Neural progenitor cell (in vitro differentiated cells): Measurements from ENCODE around the genes FGF22 and ELANE.

- RAMPAGE, long total RNA, result no peak
Observed at GRCh38 chr19:70743-71201, 36.1 kb upstream of the OR4F17 start.

- RAMPAGE, long total RNA, result no peak
Observed at GRCh38 chr19:308496-308980, 17.3 kb upstream of the PLPP2 start.

DNA sequence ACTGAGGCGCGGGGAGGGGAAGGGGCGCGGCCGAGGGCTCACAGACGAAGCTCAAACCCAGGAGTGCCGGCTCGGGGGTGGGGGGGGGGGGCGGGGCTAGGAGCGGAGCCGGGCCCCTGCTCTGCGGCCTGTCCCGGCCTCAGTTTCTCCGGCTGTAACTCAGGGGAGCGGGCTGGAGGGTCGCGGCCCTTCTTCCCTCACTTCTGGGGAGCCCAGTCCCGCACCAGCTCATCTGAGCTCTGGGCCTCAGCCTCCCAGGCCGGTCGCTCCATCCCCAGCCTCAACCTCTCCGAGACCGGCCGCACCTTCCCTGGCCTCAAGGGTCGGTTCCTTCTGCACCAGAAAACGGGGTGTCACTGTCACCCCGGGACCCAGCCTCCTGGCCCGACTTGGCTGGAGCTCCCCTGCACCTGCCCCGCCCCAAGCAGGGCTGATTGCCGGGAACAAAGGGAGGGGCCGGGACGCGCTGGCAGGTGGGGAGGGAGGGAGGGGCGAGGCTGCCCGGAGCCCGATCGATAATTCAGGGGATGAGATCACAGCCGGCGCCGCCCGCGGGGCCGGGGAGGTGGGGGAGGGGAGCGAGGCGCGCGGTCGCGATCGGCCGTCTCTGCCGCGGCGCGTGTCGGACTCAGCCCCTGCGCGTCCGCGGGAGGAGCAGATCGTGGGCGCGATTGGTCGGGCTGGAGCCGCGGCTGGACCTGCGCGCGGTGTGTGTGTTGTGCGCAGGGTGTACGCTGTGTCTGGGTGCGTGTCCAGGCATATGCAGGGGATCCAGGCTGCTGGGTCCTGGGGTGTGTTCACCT is 876 bp upstream of the SHC2 start:
- RAMPAGE, long total RNA, result no peak

DNA sequence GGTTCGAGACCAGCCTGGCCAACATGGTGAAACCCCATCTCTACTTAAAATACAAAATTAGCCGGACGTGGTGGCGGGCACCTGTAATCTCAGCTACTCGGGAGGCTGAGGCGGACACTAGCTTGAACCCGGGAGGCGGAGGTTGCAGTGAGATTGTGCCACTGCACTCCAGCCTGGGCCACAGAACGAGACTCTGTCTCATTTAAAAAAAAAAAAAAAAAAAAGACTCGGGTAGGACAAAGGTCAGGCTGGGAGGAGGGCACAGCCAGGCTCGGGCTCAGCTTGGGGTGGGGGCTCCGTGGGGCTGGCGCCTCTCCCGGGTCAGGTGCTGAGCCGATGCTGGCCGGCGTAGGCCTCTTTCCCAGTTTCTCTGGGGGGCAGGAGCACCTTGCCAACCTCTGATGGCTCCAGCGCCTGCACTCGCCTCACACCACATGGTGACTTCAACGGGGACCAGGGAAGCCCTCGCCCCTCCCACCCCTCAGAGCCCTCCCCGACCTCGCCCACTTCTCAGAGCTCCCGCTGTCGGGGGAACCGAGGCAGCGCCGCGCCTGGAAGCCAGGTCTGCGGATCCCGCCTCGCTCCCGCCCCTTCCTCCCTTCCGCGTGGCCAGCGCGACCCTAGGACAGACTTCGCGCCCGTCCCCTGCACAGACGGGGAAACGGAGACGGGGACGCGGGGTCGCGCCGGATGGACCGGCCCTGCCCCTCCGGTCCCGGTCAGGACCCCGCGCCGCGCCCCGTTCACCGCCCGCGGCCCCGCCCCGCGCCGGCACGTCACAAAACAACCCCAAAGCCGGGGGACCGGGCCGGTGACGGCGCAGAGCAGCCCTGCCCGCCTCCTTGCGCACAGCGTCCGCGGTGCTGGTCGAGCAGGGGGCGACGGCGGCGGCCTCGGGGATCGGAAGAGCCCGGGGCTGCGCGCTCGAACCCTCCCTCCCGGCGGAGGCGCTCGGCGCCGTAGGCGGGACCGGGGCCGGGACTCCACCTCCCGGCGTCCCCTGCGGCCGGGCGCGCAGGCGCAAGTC is 626 bp upstream of the CDC34 start:
- RAMPAGE, long total RNA, result no peak

GRCh38 chr19:590290-590694 is 611 bp downstream of the HCN2 start:
- RAMPAGE, long total RNA, result no peak

GRCh38 chr19:617052-617410 is 16.3 kb downstream of the POLRMT start:
- RAMPAGE, long total RNA, result no peak

- RAMPAGE, long total RNA, result no peak
Observed at GRCh38 chr19:639401-640237, at the start of gene FGF22. TSS of gene FGF22 (plus strand) at chr19:639879.

DNA sequence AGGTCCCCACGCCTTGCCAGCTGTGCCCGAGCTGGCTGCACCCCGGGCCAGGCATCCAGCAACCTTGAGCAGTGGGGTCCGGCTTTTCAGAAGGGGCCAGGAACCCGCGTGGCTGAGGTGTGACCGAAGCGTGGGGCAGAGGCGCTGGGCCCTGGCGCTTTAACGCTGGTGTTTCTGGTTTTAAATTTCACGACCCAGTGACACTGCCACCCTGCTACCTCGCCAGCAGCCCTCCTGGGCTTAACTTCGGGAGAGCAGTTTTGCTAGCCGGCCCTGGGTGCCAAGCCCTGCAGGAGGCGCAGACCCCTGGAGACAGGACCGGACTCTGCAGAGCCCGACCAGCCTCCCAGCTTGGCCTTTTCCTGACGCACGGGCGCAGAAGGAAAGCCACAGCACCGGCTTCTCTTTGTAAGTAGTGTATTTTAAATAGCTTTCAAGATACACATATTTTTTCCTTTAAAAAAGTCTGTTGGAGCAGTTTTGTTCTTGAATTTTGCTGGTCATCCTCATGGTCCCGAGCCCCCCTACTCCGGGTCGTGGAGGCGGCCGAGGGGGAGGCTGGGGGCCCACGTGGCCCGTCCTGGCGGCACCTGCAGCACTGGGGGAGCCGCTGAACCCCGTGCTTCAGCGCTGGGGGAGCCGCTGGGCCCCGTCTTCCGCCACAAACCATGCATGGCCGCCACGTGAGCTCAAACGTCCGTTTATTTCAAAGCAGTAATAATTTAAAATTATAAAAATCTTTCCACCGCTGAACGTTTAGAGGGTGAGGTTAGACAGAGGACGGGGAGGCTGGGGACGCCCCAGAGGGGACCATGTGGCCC is 7.7 kb downstream of the FGF22 start:
- RAMPAGE, long total RNA, result no peak

DNA sequence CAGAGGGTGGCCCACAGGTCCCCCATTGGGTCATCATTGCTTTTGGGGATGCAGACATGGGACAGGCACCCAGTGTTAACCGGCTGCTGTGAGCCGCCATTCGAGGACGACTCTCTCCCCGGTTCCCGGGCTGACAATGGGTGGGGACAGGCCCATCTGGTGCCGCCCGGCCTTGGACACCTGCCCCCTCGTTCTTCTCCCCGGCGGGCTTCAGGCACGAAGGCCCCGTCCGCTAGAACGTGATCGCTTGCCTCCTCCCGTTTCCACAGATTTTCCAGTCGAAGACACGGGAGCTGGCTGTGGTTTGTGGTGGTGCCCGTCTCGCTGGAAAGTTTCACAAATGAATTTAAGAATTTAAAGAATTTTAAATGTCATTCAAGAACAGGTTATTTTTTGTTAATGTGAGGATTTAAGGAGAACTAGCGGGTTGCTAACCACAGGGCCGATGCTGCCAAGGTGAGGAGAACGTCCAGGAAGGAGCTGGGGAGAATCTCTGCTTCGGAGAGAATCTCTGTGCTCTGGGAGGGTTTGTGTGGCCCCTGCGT is 2.1 kb downstream of the PALM start:
- RAMPAGE, long total RNA, result no peak

DNA sequence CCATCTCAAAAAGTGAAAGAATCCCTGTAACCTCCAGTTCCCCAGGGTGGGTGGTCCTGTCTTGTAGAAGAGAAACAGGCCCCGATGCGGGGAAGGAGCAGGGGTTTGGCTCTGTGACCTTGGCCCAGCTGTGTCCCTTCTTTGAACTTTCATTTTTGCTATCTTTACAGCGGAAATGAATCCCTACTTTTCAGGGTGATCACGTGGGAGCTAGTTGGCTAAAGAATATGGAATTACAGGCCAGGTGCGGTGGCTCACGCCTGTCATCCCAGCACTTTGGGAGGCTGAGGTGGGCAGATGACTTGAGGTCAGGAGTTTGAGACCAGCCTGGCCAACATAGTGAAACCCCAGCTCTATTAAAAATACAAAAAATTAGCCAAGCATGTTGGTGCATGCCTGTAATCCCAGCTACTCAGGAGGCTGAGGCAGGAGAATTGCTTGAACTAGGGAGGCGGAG is 5.7 kb upstream of the MISP start:
- RAMPAGE, long total RNA, result no peak

- RAMPAGE, long total RNA, result no peak
Observed at GRCh38 chr19:781802-783082, 15.0 kb upstream of the PTBP1 start.

DNA sequence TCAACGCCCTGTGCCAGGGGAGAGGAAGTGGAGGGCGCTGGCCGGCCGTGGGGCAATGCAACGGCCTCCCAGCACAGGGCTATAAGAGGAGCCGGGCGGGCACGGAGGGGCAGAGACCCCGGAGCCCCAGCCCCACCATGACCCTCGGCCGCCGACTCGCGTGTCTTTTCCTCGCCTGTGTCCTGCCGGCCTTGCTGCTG is at the start of gene ELANE:
Gene ELANE (plus strand): TSS at position 112 of the 200 bp plus-strand sequence.
- RAMPAGE, long total RNA, result no peak

DNA sequence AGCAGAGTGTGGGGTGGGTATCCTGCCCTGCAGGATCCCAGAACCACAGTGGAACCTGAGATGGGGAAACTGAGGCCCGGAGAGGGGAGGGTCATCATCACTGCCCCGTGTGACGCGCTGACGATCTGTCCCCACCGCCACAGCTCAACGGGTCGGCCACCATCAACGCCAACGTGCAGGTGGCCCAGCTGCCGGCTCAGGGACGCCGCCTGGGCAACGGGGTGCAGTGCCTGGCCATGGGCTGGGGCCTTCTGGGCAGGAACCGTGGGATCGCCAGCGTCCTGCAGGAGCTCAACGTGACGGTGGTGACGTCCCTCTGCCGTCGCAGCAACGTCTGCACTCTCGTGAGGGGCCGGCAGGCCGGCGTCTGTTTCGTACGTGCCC is 3.3 kb downstream of the ELANE start:
- RAMPAGE, long total RNA, result no peak

DNA sequence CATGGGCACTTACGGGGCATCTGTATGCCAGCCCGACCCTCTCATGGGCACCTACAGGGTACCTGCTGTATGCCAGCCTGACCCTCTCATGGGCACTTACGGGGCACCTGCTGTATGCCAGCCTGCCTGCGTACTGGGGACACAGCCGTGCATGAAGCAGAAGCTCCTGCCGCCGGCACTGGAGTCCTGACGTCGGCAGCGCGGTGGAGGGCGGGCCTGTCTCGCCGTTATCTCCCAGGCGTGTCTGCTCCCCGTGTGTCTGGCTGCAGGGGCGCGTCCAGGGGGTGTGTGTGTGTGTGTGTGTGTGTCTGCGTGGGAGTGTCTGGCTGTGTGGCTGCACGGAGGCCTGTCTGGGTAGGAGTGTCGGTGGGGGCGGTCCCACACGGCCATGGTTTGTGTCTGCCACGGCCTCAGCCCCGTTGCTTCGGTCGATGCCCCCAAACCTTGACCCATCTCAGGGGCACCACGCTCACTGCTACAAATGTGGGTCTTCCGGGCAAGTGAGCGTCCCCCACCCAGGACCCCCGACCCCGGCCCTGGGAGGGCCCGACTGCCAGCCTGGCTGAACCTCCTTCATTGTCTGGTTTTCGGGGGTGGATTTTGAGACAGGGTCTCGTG is 18.3 kb downstream of the ARID3A start:
- RAMPAGE, long total RNA, result no peak

DNA sequence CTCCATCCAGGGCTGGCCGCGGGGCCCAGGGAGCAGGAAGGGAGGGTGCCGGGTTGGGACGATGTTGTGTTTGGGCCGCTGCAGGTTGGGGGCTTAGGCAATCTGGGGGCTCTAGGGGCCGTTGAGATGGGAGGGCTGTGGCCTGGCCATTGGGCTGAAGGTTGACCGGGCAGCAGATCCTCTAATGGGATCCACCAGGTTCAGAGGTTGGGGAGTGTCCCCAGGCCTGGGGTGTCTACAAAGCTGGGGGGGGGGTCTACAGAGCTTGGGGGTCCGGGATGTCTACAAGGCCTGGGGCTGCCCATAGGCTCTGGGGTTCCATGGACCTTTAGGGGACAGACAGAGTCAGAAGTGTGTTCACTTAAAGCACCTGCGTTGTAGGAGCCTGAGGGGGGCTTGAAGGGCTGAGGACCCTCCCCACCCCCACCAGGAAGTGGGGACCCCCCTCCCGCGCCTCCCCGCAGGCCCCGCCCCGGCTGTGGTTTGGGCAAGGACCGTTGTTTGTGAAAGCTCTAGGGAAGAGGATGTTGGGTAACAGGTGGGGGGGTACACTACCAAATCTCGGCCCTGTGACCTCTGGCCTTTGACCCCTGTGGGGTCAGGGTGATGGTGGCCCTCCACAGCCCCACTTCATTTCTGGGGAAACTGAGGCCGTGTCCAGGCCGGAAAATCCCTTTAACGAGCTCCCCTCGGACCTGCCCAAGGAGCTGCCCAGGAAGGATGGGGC is 906 bp downstream of the ARHGAP45 start:
- RAMPAGE, long total RNA, result no peak

DNA sequence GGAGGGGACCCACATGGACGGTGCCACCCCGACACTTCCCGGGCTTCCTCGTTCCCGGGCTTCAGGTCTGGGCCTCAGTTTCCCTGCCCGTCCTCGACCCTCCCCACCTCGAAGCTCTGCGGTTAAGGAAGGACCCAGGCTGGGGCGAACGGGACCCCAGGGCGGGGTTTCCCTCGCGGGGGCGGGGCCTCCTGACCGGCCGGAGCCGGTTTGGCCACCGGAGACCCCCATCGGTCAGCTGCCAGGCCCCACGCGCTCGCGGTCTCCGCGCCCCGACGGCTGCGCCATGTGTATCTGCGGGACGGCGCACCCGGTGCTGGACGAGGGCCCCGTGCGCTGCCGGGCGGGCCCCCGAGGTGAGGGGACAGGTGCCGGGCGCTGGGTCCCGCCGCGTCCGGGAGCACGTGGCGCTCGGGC is 4.0 kb downstream of the ARHGAP45 start:
- RAMPAGE, long total RNA, result no peak

DNA sequence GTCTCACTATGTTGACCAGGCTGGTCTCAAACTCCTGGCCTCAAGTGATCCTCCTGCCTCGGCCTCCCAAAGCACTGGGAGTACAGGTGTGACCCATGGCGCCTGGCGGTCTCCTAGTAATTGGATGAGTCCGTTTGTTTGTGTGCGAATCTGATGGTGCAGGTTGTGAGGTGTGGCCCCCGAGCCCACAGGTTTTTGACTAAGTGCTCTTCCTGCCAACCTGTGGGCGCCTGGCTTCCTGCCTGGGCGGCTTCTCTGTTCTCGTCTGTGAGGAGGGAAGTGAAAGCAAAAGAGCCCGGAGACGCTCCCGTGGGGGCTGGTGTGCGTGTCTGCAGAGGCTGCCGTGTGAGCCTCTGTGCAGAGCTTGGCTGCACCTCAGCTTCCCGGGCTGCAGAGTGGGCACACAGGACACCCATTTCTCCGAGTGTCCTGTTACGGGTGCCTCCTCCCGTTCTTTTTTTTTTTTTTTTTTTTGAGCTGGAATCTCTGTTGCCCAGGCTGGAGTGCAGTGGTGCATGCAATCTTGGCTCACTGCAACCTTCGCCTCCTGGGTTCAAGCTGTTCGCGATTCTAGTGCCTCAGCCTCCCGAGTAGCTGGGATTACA is 10.1 kb downstream of the ARHGAP45 start:
- RAMPAGE, long total RNA, result no peak

DNA sequence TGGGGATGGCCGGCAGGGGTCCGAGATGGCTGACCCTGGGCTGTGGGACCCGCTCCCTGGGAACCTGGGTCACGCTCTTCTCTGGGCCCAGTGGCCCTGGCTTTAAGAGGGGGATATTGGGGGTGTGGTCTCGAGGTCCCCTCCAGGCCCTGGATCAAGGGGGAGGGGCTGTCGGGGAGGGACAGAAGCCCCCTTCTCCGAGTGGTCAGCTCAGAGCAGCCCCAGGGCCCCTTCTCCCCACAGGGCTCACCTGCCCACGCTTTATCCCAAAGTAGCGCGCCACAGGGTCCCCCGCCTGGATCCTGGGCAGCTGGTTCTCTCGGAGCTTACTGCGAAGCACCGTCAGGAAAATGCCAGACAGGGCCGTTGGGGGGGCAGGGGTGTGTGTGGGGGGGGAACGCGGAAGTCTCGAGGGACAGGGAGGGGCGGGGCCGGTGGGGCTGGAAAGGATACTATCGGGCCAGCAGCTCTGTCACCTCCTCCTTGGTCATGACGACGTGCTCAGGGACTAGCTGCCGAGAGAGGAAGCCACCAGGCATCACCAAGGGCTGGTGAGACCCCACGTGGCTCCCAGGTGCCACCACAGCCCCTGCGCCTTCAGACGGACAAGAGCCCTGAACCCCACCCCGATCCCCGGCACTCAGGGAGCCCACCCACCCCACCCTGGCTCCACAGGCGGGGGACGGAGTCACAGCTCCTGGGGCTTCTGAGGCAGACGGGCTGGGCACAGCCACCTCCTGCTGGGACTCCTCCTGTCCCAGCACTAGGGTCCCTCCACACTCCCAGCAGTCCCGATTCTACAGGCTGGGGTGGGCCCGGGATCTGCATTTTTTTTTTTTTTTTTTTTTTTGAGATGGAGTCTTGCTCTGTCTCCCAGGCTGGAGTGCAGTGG is 5.3 kb downstream of the POLR2E start:
- RAMPAGE, long total RNA, result no peak

GRCh38 chr19:1094329-1095224 is 598 bp downstream of the POLR2E start:
- RAMPAGE, long total RNA, result no peak

GRCh38 chr19:1106926-1107400 is 3.2 kb downstream of the GPX4 start:
- RAMPAGE, long total RNA, result no peak